Myometrial cell (primary cell): ENCODE measurements around a stretch of chr5.

DNA sequence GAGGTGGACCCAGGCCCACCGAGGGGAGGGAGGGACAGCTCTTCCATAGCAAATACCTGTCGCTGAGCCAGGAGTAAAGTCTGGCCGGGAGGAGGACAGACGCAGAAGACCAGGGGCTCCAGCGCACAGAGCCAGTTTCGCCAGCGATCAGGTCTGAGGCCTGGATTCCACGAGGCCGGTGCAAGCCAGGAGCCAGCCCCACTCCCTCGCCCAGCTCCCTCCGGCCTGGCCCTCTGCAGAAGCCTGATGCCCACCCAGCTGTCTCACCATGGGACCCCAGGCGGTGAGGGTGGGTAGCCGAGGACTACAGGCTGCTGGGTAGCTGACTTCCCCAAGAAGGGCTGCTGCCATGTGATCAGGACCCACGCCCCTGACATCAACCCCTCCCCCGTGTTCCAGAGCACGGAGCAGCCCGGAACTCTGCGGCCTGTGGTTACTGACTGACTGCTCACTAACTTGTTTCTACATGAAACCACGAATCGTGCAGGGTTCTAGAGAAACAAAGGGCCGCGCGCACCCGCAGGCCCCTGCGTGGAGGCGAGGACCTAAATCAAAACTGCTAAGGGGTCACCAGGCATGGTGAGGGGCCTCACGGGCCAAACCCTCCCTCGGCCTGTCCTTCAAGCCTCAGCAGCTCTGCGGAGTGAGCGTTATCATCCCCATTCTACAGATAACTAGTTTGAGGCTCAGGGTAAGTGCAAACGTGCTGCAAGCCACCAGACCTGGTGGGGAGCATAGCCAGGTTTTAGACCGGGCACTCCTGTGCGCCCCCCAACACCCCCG, 1.1 kb upstream of the MGAT1 start:
- RAMPAGE, long total RNA = no peak

DNA sequence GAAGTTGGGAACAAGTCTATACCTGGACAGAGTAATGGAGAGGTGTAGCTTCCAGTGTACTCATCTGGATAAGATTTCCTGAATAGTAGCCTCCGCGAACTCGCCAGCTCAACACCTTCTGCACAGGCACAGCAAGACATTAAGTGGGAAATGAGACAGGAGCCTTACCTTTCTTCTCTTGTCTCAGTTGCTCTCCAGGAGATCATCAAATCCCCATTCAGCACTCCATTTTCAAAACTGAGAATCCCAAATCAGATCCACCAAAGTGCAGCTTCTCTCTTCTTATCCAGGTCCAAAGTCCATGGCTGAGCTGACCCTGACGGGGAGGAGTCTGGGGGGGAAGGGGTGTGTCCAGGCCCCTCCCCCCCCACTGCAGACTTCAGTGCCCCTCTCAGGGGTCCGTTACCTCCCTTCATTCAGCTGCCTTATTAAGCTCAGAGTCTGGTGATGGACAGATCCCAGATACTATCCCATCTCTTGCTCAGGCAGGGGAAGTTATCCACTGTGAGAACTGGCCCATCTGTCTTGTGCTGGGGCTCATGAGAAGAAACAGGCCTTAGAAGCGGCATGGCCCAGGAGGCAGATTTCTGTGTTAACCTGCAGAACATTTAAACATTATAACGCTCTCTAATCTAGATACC, 6.0 kb upstream of the MGAT1 start:
- RAMPAGE, long total RNA = no peak

DNA sequence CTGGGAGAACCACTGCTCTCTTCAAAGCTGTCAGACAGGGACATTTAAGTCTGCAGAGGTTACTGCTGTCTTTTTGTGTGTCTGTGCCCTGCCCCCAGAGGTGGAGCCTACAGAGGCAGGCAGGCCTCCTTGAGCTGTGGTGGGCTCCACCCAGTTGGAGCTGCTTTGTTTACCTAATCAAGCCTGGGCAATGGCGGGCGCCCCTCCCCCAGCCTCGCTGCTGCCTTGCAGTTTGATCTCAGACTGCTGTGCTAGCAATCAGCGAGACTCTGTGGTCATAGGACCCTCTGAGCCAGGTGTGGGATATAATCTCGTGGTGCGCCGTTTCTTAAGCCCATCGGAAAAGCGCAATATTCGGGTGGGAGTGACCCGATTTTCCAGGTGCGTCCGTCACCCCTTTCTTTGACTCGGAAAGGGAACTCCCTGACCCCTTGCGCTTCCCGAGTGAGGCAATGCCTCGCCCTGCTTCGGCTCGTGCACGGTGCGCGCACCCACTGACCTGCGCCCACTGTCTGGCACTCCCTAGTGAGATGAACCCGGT, 9.0 kb downstream of the BTNL8 start:
- RAMPAGE, long total RNA = no peak

GRCh38 chr5:180909472-180909979, 10.6 kb downstream of the BTNL8 start:
- RAMPAGE, long total RNA = no peak

DNA sequence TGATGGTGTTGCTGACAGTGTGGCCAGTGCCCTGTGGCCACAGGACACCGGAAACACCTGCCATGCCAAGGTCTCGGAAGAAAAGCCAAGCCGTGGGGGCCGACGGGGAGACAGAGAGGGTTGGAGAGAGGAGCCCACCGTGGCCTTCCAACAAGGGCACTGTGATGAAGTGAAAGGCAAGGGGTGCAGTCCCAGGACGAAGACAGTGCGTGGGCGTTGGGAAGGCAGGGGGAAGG, 4.1 kb downstream of the BTNL9 start:
- RAMPAGE, long total RNA = no peak

- RAMPAGE, long total RNA = no peak
These were observed 12.7 kb downstream of the BTNL9 start for GRCh38 chr5:181052328-181053640.

- RAMPAGE, long total RNA = no peak
These were observed 26.2 kb downstream of the BTNL9 start for GRCh38 chr5:181066278-181066559.

DNA sequence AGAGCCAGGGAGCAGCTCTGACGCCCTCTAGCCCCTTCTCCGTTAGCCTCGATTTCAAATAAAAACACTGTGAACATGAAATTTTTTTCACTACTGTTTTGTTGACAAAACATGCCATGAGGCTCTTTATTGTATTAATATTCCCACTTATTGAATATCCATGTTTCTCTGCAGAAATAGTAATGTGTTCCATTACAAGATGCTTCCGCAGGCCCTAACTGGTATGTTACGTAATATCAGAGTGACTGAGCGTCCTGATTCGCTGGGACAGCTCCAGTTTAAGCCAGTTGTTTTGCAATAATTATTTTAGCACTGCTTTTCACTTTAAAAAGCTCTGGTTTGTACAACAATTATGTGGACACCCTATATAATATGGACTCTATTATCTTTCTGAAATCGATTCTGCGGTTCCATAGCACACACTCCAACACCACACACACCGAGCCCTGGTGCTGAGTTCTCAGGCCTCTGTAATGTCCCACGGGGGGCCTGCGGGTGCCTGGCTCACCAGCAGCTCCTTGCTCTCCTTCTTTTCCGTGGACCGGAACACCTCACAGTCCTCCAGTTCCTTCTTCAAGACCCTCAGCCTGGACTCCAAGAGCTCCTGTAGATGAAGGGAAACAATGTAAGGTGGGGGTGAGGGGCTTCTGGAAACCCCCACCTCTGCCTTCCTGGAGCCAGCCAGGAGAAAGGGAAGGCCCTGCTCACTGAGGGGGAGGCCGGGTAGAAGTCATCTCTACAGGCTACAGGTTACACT, 1.8 kb downstream of the TRIM7 start:
- RAMPAGE, long total RNA = no peak